Metanephros (tissue), 2 donors: ENCODE measurements around a stretch of chr10.

GRCh38 chr10:93462972-93463483, 19.1 kb downstream of the MYOF start:
- RAMPAGE, long total RNA = no peak

DNA sequence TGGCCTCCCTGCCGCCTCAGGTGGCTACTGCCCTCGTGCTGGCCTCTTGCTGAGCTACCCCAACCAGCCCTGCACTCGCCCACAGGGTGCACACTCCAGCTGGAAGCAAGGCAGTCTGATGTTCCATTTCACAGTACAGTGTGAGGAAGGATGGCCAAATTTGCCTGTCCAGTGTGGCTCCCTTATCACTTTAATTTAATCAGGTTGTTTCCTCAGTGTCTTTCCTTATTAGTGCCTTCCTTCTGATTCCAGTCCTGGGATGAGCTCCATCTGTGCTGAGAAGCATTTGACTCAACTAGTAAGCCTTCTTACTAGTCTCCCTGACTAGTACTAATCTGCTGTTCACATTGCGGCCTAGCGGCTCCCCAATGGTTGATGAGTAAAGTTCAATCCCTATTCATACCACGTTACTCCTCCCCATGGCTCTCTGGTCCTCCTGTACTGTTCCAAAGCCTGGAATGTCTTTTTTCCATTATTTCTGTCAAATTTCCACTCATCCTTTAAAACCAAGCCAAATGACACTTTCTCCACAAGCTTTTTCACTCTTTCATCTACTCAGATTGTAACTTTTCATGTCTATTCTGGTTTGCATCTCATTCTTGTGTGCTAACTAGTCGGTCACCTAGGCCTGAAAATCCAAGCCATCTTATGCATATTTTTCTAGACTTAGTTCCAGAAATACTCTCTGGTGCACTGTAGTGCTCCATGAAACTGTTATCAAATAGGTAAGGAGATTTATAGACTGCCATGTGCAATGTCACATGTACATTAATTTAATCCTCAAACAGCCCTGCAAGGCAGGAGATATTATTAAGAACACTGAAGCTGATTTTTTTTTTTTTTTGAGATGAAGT, 8.0 kb downstream of the MYOF start:
- RAMPAGE, long total RNA = no peak

DNA sequence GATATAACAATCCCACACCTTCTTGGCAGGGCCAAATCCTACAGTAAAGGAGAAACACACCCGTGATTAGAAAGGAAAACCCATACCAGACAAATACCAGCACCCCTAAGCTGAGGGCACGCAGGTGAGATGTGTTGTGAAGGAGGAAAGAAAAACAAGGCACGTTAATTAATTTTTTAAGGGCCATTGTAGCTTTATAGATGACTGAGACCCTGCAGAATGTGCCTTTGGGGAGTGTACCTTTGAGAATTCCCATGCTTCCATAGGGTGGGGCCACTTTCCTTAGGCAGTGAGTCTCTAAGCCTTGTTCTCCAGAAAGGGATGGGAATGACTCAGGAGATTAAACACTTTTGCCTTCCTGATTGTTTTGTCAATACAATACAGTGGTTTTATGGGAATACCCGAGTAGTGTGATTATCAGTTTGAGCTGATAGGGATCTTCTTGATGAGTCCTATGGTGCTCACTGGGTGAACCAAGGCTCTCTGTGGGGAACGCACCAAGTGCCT, 6.4 kb downstream of the MYOF start:
- RAMPAGE, long total RNA = no peak

DNA sequence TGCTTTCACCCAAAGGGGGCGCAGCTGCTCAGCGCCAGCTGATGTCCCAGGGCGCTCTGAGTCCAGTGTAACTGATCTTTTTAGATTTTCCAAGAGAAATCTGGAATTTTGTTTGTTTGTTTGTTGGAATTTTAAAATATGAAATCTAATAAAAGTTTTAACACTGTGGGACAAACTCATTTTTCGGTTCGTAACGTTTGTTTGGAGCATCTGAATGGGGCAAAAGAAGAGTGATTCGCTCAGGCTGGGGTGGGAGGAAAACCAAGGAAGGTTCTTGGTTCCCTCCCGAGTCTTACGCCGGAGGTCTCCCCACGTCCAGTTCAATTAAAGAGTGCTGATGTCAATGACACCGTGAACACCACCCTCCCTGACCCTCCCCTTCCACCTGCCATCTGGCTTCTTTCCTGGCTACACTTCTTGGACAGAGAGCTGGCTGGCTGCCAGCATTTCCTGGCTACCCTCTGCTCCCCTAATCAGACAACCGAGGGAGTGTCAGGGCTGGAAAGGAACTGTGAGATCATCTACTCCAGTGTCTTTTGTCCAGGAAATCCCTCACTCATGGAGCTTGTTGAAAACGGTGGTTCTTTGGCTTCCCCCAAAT, 24.2 kb upstream of the FFAR4 start:
- RAMPAGE, long total RNA = no peak

DNA sequence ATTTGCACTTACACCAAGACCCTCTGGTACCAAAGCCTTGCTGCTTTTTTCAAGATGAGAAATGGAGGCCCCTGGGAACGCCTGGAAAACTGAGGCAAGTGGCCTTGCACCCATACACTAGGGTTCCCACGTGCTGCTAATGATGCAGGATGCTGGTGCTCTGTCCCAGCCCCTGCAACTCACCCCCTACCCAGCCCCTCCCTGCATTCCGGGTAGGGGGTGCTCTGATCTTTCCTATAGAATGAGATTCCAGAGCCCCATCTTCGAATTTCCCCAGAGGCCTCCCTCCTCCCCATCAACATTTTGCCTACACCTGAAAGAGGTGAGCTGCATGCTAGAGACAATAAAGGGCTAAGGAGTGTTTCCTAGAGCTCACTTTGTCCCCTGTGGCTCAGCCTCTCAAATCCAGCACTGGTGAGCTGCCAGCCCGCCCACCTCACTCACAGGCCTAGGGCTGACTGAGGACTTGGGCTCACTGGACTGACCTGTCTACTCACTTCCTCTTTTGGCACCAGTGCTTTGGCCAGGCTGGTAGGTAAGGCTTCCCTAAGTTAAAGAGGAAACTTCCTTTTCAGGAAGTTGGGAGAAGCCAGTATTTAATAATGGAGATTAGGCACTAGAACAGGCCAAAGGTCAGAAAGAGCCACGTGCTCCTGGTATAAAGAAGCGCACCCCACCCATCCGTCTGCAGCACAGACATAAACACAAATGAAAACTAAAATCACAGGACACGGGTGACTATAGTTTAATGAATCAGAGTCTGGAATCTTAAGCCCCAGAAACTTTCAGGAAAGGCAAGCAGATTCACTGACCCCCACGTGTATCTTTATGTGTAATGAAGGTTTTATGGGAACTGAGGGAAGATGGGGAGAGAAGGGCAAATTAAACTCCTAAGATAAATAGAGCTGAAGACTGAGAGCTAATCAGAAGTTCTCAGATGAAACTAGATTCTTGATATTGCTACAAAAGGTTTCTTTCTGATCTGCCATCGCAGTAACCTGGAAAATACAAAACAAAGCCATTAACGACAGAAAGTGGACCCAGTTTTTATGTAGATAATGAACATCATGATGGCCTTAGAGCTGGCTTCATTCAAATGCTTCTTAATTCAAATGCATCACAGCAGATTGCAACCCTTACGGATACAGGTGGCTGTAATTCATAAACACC, 9.5 kb downstream of the RBP4 start:
- RAMPAGE, long total RNA = no peak

DNA sequence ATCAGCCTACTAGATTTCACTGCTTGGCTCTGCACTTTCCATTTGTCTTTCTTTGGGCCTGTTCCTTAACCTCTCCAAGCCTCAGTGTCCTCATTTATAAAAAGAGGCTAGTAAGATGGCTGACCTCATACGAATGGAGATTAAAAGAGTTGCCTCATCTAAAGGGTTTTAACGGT, 679 bp downstream of the FRA10AC1 start:
- RAMPAGE, long total RNA = no peak

GRCh38 chr10:94213385-94213594, 149.4 kb downstream of the NOC3L start:
- RAMPAGE, long total RNA = no peak

GRCh38 chr10:94680294-94680950, 3.1 kb upstream of the CYP2C18 start:
- RAMPAGE, long total RNA = no peak

DNA sequence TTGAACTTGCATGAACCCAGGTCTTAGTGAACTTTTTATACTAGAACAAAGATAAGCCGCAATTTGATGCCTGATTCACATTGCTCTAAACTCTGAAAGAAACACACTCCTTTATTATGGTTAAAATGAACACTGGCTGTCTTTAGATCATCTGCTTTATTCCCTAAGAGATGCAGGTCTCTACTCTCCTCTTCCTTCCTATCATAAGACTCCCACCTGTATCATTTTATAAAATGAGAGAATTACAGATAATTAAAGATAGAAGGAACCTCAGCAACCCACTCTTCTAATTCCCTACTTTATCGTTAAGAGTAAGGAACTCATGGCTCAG, 47.8 kb upstream of the CYP2C8 start:
- RAMPAGE, long total RNA = no peak

- RAMPAGE, long total RNA = no peak
These were observed 17.3 kb downstream of the PDLIM1 start for GRCh38 chr10:95273372-95273996.

DNA sequence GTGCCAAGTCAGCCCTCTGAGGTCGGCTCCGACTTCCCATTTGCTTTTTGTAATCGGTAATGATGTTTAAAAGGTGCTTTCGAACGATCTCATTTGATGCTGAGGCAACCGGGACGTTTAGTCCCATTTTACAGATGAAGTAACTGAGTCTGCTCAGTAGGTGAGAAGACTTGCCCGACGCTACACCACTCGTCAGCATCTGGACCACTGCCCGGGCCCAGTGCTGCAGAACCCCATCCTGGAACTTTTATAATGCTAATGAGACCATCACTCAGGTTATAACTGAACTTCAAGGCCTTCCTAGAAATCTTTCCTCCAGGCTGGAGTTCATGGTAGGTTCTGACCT, 554 bp upstream of the PDLIM1 start:
- RAMPAGE, long total RNA = no peak

- RAMPAGE, long total RNA = no peak
These were observed 17.8 kb upstream of the PDLIM1 start for GRCh38 chr10:95308450-95309188.

GRCh38 chr10:95320948-95321334, 30.1 kb upstream of the PDLIM1 start:
- RAMPAGE, long total RNA = no peak

- RAMPAGE, long total RNA = no peak
These were observed 69.4 kb upstream of the PDLIM1 start for GRCh38 chr10:95360100-95360785.

- RAMPAGE, long total RNA = no peak
These were observed 115.9 kb downstream of the SORBS1 start for GRCh38 chr10:95445090-95445820.

GRCh38 chr10:95474763-95475379, 86.3 kb downstream of the SORBS1 start:
- RAMPAGE, long total RNA = no peak

GRCh38 chr10:95496374-95497375, 64.5 kb downstream of the SORBS1 start:
- RAMPAGE, long total RNA = no peak

DNA sequence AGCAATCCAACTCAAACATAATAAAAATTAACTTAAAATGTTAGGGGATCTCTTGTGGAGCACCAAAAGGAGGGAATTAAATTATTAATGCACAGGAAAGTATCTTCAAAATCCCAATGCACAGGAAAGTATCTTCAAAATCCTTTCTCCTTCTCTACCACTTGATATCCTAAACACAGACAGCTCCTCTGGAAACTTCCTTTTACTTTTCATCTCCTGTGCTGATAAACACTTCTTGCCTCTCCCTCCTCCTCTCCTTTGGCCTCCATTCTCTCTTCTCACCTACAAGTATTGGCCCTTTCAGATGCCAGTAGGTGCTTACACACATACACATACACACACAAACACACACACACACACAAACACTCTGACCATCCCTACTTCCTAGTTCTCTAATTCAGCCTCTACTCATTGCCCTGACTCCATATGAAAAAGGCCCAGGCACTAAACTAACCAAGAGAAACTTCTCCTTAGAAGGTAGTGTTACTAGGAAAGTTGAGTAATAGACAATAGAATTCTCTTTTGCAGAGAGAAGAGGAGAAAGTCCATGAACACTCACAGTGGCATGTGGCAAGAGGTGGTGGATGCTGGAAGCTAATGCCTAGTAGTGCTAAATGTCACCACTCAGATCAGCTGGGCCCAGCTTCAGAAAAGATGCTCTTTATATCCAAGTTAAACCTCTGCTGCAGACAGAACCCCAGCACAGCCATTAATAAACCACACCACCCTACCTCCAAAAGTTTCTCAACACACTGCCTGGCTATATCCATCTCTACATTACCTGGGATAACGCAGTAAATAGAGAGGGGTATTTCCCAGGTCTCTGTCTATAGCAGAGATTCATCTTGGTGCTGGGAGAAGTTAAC, 58.3 kb downstream of the SORBS1 start:
- RAMPAGE, long total RNA = no peak

DNA sequence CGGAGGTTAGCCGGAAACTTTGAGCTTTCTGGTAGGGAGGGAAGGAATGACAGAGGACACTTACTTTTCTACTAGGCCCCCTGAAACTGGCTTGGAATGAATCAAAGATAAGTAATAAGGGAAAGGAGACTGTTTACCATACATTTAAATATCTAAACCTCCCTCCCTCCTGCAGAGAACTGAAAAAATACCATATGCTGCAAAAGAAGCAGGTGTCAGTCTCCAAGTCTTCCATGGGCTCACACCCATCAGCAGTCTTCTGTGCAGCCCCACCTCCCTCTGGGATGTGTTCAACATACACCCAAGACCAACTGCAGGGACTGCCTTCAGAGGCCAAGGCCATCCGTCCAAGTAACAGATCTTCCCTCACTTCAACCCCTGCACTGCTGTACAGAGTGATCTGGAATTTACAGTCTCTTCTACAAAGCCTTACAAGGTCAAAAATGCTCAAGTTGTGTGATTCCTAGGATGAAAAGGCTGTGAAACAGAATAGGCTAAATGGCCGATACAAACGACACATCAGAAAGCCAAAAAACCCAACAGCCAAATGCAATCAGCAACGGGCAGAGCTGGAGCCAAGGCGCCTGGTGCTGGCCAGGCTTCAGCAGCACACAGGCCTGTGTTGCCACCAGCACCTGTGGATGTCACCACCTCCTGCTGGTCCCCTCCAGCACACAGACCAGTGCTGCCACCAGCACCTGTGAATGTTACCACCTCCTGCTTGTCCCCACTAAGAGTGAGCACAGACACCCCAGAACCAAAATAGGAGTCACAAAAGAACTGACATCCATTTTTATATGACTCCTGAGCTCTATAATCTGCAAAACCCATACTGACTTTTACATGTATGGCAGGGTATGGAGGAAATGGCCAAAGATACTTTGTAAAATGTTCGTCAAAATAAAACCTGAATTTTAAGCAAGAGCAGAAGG, 42.2 kb downstream of the SORBS1 start:
- RAMPAGE, long total RNA = no peak

DNA sequence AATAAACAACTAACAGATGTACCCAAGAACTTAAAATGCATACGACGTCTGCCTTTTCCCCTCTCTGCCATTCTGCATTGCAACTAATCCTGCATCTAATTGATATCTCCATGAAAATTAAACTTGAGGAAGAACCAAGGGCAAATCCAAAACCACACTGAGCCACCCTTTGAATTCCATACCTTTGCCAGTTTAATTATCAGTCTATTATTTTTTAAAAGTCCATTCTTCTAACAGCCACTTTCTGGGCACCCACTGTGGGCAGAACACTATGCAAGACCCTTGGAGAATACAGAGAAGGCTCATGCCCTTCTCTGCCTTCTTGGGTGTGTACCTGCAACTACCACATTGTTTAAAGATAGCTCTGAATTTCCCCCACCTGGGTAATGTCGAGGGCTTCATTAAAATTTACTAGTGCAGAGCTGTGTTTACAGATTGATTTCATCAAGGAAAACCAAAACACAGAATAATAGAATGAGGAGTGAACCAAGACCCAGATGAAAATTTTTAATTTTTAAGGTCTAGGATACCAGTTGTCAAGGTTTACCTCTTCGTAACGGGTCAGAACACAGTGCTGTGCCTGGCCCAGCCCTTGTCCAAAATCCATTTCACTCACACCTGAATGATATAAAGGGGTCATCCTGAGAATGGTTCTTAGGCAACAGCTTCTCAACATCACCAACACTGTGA, 33.2 kb downstream of the SORBS1 start:
- RAMPAGE, long total RNA = no peak